Vein endothelial cell (primary cell): ENCODE data around the gene PCNX2.

DNA sequence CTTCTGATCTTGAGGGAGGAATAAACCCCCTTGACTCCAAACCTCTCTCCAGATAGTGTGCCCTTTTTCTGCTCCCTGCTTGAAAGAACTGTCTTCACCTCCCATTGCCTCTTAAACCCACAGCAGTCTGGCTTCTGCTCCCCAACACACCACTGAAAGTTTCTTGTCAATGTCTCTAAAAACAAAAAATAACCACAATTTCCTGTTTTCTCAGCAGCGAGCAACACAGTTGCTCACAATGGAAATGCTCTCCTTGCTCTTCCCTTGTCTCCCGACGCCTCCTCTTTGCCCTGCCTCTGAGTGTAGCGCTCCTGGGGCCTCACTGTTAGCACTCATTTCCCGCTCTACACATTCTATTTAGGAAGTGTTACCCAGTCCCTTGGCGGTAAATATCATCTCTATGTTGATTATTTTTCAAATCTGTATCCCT is 13.6 kb downstream of the PCNX2 start:
- CAGE, long polyA plus RNA: no peak

GRCh38 chr1:233294751-233295884 is at the start of gene PCNX2:
Gene PCNX2, minus strand, starts transcription at chr1:233295725.
- CAGE, long polyA plus RNA: no peak

DNA sequence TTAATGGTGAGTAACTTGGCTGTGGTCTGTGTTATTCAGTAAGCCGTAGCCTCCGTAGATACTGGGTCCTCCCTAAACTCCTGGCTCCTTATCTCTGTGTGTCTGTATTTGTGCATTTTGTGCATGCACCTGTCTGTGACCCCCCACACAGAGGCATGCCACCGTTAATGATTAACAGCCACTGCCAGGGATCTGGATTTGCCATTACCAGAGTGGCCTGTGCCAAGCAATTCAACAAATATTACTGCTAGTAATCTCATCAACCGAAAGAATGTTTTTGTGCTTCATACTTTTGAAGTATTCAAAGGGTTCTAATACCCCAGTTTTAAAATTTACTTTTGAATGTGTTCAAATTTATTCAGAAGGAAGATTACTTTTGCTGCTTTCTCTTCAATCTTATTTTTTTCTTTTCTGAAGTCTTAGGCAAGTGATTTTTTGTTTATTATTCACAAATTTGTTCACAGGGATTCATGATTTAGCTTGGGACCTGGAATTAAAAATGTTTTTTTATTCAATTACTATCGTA is 32.1 kb downstream of the MAP3K21 start:
- CAGE, long polyA plus RNA: no peak

GRCh38 chr1:233723485-233723822 is 109.5 kb downstream of the KCNK1 start:
- CAGE, long polyA plus RNA: no peak

DNA sequence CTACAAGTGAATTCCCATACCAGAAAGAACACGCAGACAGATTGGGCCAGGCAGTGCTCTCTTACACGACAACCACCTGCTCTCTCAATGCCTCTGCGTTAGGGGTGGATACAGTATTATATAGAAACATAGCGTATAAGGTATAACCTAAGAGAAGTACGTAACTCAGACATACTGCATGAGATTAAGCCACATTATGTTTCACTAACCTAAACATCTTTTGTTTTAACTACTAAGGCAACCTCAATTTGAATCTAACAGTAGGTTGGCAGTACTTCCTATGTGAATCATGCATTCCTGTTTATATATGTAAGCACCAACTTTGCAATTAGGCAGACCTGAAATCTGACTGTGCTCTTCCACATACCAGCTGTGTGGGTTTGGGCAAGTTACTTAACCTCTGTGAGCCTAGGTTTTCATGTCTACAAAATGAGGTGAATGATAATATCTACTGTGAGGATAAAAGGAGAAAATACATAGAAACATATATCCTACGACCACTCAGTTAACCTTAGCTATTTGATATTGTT is 58.1 kb upstream of the COA6 start:
- CAGE, long polyA plus RNA: no peak

GRCh38 chr1:234407689-234408309 is 34.5 kb downstream of the COA6 start:
- CAGE, long polyA plus RNA: no peak

GRCh38 chr1:234477976-234479027 is 677 bp downstream of the TARBP1 start:
- CAGE, long polyA plus RNA: no peak

GRCh38 chr1:234538772-234539559 is 60.0 kb upstream of the TARBP1 start:
- CAGE, long polyA plus RNA: no peak

- CAGE, long polyA plus RNA: no peak
Observed at GRCh38 chr1:234543363-234543907, 64.5 kb upstream of the TARBP1 start.

DNA sequence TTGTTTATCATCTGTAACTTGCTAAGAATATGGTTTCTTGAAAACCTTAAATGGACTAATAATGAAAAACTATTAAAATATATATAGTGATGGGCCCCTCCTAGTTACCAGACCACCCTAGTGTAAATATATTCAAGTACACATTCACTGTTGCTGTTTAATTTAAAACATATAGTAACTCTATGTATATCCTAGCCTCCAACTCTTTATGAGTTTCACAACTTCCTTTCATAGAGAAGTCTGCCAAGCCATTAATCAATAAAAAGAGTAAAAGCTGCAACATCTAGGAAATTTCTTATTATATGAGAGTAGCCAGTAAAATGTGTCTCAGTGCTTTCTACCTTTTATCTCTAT is 6.6 kb downstream of the IRF2BP2 start:
- CAGE, long polyA plus RNA: no peak

GRCh38 chr1:234609066-234609568 is 861 bp downstream of the IRF2BP2 start:
- CAGE, long polyA plus RNA: no peak

- CAGE, long polyA plus RNA: no peak
Observed at GRCh38 chr1:234627409-234627976, 17.5 kb upstream of the IRF2BP2 start.

- CAGE, long polyA plus RNA: no peak
Observed at GRCh38 chr1:234631645-234632337, 21.8 kb upstream of the IRF2BP2 start.

- CAGE, long polyA plus RNA: no peak
Observed at GRCh38 chr1:234675949-234676690, 66.1 kb upstream of the IRF2BP2 start.

DNA sequence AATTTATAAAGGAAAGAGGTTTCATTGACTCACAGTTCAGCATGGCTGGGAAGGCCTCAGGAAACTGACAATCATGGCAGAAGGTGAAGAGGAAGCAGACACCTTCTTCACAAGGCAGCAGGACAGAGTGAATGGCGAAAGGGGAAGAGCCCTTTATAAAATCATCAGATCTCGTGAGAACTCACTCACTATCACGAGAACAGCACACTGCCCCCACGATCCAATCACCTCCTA is 86.0 kb upstream of the IRF2BP2 start:
- CAGE, long polyA plus RNA: no peak

GRCh38 chr1:234699983-234700539 is 90.1 kb upstream of the IRF2BP2 start:
- CAGE, long polyA plus RNA: no peak

GRCh38 chr1:234753597-234754010 is 143.6 kb upstream of the IRF2BP2 start:
- CAGE, long polyA plus RNA: no peak

GRCh38 chr1:234771605-234772251 is 161.8 kb upstream of the IRF2BP2 start:
- CAGE, long polyA plus RNA: no peak

DNA sequence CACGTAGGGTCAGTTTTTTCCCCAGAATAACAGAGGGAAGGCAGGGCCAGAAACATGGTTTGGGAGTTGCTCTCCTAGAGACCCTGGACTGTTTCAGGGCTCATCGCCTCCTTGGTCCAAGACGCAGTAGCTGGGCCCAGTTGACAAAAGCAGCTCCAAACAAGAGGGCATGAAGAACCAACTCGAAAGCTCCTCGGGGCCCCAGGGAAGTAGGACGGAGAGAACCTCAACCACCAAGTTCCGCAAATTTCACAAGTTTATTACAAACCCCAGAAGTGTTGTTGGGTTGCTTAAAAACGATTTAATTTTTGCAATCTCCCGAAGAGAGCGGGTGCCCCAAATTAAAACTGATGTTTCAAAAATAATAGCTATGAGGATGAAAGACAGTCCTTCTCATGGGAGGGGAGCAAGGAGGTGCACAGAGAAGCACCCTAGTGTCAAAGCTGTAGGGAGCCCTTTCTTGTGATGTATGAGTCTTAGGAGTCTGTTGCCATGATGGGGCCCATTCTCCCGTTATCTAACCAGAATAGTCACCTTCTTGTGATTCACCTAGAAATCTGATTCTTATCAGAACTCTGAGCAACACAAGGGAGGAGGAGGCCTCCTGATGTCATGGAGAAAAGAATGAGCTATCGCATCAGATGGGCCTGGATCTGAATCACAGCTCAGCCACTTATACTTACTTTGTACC is 165.6 kb upstream of the IRF2BP2 start:
- CAGE, long polyA plus RNA: no peak

DNA sequence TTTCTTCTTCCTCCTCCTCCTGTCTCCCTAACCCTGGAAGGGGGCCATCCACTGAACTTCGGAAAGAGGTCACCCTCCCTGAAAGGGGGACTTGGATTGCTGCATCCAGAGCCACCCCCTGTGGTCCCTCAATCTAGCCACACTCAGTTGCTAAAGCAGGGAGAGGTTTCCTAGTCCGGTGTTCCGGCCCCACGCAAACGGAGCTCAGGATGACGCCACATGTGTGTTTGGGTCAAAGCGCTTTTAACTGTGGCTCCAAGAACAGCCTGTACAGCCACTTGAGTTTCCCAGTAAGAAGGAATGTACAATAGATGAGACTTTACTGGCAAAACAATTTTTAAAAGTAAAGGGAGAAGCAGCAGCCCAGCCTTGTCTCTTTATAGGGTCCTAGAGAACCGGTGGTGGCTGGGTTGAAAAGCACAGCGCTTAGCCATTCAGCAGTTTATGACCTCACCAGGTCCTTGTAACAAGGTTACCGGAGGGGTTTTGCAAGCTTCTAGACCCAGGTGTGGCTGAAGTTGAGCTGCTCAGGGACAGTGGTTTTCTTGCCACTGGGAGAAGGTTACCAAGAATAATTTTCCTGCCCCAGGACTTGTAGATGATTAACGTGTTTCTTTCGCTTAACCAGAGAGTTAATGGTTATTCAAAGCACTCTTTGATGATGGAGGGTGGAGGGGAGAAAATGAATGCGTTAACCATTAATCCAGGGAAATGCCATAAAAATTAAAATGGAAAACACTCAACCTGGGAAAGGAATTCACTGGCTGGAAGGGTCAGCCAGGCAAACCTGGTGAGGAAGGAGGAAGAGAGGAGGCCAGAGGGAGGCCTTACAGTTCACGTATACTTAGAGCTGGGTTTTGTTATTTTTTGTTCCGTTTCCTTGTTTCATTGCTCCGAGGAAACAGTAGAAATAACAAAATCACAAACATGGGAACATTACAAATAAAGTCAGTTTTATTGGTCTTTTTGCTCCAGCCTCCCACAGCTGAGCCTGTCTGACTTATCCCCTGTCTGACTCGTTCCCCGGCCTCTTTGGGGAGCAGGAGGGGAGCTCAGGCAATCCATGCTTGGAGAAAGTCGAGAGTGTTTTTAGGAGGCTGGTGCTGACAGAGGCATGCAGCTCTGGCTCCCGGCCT is 207.3 kb upstream of the IRF2BP2 start:
- CAGE, long polyA plus RNA: no peak